T47D (cell line): ENCODE measurements around the gene ANAPC5.

- RRBS, result no CpG with 5 or more reads among the region's 15 CpGs
Measured at GRCh38 chr12:121261672-121262416, 34.7 kb downstream of the CAMKK2 start.

- RRBS, result no CpG with 5 or more reads among the region's 13 CpGs
Measured at GRCh38 chr12:121276975-121277442, 19.5 kb downstream of the CAMKK2 start.

DNA sequence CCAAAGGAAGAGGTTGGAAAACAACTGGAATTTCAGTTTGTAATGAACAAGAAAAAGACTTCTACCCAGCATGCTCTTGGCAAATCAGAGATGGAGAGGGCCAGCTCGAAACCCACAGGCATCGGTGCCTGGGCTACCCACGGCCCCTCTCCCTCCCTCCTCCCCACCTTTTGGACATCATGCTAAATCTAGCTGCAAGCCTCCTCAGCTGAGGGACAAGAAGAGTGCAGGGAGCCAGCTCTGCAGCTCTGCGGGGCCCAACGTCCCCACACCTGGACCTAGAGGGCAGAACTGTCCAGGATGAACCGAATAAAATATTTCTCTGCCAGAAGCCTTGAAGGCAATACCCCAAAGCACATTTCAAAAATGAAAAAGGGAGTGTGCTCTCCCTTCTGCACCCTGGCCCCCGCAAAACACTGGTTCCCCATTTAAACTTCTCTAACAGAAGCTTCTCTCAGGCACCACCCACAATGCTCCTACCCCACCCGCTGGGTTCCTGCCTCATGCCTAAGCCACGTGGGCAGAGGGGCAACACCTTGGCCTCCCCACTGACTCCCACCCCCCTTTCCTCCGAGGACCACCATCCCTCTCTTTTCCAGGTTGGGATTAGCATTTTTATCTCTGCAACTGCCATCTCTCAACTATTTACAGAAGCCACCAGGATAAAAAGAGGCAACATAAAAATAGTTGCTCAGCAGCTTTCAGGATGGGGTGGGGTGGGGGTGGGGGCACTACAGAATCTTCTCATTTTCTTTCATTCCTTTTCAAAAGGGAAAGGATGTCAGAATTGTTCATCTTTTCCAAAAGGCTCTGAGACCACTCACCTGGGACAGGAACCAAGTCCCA lies 8.1 kb downstream of the CAMKK2 start:
- RRBS, result no CpG with 5 or more reads among the region's 10 CpGs

DNA sequence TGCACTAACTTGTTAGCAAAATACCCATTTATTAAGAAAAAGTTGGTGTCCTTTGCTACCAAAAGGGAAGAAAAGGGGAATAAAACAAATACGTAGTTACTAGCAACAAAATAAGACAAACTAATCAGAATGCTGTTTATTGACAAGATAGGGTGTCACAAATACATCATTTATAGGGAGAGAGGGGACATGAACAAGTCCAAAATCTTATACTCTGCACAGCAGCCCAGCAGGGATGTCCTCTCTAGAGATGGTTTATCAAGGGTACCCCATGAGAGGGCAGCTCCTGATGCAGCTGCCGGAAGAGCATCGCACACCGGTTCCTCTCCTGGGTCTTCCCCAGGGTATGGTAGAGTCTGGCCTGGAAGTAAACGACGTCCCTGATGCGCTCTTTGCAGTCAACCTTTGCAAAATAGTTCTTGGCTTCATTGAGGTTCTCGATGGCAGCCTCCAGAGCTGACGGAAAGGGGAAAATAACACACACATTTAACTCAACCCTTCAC lies 11.8 kb upstream of the CAMKK2 start:
- RRBS, result no CpG with 5 or more reads among the region's 9 CpGs

- RRBS, result no CpG with 5 or more reads among the region's 65 CpGs
Measured at GRCh38 chr12:121351741-121352983, at the start of gene ANAPC5. TSS of gene ANAPC5 (minus strand) at chr12:121352411.

DNA sequence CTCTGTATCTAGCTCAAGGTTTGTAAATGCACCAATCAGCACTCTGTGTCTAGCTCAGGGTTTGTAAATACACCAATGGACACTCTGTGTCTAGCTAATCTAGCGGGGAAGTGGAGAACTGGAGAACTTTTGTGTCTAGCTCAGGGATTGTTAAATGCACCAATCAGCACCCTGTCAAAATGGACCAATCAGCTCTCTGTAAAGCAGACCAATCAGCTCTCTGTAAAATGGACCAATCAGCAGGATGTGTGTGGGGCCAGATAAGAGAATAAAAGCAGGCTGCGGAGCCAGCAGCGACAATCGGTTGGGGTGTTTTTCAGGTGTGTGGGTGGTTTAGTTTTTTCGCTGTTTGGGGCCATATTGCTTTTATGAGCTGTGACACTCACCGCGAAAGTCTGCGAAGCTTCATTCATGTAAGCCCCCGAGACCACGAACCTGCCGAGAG lies 22.9 kb upstream of the ANAPC5 start:
- RRBS, result no CpG with 5 or more reads among the region's 11 CpGs

DNA sequence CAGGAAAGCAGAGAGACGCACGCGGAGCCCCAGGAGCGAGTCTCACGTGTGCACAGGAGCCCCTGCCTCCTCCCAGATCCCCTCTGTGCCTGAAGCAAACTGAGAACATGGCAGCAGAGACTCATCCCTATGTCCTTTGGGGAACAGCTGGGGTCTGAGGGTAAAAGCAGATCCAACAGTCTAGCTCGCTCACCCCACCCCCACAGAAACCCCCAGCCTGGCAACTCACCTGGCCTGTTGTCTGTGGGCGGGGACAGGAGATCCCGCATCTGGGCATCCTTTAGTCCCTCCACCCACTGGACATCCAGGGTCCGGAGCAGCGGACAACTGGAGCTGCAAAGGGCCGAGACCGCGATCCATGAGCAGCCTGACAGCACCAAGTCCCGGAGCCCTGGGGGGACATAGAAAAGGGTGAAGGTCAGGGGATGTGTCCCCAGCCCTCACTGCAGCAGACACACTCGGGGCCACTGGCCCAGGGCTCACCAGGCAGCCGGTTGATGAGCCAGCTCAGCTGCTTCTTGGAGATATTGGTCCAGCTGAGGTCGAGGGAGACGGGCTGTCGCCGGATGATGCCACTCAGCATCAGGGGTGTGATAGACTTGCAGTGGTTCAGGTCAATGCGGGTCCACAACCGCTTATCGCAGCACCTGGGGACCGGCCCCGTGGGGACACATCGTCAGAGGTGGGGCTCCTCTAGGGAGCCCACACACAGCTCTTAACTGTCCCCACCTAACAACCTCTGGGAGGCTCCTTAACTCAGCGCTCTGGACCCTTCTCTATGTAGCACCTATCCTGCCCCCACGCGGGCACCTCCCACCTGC lies 40.9 kb downstream of the RNF34 start:
- RRBS, result 96% methylated on average over 15 of the region's 29 CpGs

DNA sequence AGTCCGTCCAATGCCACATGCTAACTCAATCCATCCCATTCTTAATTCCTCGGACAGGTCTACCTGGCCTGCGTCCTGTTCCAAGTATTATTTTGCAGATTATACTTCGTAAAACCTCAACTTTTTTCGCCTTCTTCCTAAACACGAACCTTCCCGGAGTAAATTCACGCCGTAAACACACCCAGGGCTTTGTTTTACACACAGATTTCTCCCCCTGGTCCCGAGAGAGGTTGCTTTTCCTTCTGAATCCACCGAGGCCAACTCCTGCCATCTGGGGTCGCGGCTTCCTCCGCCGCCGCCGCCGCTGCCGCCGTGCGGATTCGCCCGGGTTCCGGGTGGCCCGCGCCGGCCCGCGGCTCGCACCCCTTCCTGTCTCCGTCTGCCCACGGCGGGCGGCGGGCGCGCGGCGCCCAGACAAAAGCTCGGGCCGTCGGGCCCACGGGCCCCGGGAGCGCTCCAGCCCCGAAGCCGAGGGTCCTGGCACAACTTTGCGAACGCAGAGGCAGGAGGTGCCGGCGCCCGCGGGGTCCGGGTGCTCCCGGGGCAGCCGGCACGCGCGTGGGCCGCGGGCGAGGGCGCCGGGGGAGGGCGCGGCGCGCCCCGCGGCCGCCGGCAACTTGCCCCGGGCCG lies 66.4 kb downstream of the RNF34 start:
- RRBS, result under 1% methylated on average over 16 of the region's 74 CpGs

- RRBS, result no CpG with 5 or more reads among the region's 6 CpGs
Measured at GRCh38 chr12:121535161-121535795, 45.5 kb downstream of the KDM2B start.

GRCh38 chr12:121535796-121536334 lies 45.0 kb downstream of the KDM2B start:
- RRBS, result 91% methylated on average over 11 of the region's 21 CpGs

DNA sequence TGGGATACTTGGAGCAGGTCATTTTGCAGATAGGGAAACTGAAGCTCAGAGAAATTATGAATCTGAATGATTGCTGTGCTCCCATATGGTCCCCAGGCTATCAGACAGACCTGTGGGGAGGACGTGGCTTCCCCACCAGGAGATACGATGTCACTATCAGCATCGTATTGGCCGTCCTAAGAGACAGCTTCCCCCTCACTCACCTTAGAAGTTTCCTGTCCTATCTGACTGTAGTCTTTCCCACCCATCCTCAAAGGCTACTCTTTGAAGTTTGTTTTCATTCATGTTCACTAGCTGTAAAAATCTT lies 813 bp upstream of the KDM2B start:
- RRBS, result no CpG with 5 or more reads among the region's 4 CpGs

- RRBS, result no CpG with 5 or more reads among the region's 10 CpGs
Measured at GRCh38 chr12:121753763-121754156, 39.7 kb downstream of the RHOF start.

- RRBS, result no CpG with 5 or more reads among the region's 20 CpGs
Measured at GRCh38 chr12:121774533-121775379, 18.7 kb downstream of the RHOF start.

- RRBS, result no CpG with 5 or more reads among the region's 41 CpGs
Measured at GRCh38 chr12:121775380-121776542, 17.7 kb downstream of the RHOF start.

GRCh38 chr12:121785000-121785440 lies 8.5 kb downstream of the RHOF start:
- RRBS, result no CpG with 5 or more reads among the region's 11 CpGs

- RRBS, result no CpG with 5 or more reads among the region's 7 CpGs
Measured at GRCh38 chr12:121798903-121799208, 5.0 kb upstream of the SETD1B start.

DNA sequence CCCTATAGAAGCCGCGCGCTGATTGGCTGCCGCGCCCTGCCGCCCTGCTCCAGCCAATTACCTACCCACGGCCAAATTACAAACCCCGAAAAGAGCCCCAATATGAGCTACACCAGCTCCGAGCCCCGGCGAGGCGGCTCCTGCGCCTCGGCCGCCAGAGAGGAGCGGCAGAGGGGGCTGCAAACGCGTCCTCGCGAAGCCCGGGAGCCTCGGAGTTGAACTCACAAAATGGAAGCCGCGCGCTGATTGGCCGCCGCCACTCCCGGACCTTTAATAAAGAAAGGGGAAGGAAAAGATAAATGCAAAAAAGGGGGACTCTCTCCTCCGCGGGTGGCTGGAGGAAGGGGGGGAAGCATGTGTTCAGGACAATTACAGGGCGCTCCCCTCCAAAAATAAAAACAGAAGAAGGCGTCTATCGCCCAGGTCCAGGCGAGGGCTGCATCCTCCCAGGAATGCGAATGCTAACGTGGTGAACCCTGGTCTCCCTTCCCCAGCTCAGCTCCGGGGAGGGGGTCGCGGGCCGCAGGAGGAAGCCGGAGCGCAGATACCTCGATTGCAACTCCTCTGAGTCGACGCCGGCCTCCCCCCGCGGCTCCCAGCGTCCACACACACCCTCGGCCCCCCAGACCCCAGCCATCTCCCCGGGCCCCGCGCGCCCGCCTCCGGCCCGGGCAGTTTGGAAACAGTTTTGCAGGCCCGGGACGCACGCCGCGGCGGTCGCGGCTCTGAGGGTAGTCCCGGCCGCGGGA lies 653 bp upstream of the SETD1B start:
- RRBS, result 2% methylated on average over 36 of the region's 68 CpGs

DNA sequence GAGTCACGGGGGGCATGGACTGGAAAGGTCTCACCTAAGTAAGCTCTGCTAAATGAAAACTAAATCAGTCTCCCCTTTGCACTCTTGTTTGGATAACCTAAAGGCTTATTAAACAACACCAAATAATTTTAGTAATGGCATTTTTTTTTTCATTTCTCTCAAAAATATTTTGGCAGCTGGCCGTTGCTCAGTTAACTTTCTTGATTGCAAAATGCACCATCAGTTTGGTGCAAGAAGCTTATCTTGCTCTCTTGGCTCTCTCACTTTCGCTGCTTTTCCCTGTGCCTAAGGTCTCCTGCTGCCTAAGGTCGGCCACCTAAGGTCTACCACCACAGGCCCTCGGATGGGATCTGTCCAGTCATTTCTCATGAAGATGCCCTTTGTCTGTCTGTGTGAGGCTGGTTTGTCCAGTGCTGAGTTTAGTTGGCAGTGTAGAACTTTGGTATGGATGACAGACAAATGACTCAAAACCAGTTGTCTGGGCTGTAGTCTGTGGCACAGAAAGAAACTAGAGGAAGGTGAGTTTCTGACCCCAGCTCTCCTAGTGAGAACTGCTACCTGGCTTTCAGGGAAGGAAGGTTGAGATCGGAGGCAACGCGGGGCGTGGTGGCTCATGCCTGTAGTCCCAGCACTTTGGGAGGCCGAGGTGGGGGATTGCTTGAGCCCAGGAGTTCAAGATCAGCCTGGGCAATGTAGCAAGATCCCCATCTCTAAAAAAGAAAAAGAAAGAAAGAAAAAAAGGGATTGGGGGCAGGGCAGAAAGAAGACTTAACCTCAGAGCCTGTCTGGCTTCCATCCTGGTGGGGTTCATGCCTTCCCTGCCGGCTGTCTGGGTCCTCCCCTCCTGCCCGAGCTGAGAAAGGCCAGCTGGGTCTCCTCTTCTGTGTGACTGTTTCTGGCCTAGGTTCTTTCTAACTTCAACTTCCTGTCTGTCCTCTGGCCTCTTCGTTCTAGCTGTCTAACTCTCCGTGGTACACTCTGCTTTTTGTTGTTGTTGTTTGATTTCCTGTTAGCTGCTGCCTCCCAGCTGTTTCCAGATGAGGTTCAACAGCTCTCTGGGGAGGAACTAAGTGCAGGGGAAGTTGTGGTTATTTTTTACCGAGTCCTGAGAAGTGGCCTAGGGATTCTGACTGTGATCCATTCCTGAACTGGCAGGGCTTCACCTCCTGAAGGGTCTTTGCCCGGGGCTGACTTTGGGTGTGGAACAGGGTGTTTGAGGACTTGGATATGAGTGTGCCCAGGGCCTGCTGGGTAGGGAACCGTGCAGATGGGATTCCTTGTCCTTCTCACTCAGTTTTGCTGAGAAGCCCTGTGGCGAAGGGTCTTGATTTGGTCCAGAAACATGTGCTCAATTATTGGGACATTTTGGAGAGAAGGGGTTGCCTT lies 2.9 kb downstream of the MLXIP start:
- RRBS, result no CpG with 5 or more reads among the region's 18 CpGs

DNA sequence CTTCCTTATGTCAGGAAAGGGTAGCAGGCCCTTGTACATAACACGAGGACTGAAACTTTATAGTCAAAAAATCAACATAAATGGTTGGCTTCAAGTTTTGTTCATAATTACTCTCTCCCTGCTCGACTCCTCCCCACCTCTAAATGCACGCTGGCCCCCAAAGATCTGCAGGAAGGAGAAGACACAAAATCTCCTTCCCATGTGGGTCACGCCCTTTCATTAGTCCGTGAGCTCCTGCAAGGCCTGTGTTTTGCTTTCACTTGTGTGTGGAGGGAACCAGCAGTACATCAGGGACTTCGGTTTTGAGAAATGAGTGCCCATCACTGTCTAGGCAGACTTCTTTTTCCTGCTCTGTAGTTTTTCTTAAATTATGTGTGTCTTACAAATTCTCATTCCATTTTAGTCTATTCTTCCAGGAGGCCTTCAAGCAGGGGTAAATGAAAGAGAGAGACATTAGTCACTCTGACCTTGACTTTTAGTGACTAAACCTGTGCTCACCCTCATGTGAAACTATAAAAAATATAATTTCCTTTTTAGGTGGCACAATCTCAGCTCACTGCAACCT lies 30.0 kb downstream of the MLXIP start:
- RRBS, result no CpG with 5 or more reads among the region's 6 CpGs

GRCh38 chr12:122196785-122197399 lies 6.6 kb upstream of the B3GNT4 start:
- RRBS, result no CpG with 5 or more reads among the region's 8 CpGs